GM23338 (cell line): Measurements from ENCODE around the genes USP37, FEV, CRYBA2 and ZFAND2B.

DNA sequence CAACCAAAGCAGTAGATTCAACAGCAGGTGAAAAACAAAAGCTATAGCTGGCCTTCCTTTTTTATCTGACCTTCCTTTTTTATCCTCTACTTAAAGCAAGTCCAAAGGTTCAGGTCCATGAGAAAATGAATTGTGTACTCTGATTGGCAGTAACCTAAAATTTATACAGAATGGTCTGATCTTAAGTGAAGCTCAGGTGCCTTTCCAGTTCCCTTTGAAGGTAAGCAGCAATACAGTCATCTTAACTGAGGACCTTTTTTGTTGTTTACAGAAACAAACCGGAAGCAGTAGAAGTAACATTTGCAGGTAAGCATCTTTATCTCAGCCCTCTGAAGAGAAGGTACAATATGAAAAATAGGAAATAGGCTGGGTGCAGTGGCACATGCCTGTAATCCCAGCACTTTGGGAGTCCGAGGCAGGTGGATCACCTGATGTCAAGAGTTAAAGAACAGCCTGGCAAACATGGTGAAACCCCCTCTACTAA, 8.7 kb downstream of the ARPC2 start:
- PRO-cap = no peak
- RAMPAGE, long total RNA = no peak

- PRO-cap = no peak
- RAMPAGE, long total RNA = no peak
Measured at GRCh38 chr2:218236754-218237526, 20.0 kb downstream of the ARPC2 start.

- PRO-cap = no peak
- RAMPAGE, long total RNA = no peak
Measured at GRCh38 chr2:218264689-218265267, 4.0 kb downstream of the GPBAR1 start.

DNA sequence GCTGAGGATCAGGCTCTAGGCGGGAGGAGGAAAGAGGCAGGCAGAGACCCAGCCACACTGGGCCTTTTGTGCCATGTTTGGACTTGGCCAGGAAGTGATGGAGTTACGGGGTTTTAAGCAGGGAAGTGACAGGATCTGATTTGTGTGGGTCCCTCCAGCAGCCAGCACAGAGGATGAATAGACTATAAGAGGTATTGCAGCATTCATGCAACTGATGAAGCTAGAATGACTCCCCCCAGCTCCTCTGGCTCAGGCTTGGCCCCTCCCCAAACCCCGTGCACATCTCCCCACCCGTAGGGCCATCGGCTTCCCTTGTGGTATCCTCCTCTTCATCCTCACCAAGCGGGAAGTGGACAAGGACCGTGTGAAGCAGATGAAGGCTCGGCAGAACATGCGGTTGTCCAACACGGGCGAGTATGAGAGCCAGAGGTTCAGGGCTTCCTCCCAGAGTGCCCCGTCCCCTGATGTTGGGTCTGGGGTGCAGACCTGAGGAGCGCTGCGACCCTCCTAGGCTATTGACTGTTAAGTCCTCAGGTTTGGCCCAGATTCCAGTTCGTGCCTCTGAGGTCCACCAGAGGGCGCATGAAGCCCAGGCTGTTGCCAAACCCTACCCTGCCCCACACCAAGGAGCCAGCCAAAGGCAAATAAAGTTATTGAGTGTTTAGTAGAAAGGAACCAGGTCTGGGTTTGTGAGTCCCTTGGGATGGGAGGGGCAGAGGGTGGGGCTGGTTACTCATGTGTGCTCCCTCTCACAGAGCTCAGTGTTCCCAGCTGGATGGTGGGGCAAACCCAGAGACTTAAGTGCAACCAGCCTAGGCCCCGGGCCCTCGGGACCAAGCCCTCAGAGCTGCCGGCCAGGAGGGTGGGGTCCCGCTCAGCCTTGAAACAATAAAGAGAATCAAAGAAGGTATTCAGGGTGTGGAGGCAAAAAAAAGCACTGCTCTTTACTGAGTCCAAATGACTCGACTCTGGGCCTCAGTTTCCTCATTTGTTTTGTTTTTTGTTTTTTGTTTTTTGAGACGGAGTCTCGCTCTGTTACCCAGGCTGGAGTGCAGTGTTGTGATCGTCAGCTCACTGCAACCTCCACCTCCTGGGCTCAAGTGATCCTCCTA, 2.3 kb downstream of the PNKD start:
- PRO-cap = no peak
- RAMPAGE, long total RNA = no peak

DNA sequence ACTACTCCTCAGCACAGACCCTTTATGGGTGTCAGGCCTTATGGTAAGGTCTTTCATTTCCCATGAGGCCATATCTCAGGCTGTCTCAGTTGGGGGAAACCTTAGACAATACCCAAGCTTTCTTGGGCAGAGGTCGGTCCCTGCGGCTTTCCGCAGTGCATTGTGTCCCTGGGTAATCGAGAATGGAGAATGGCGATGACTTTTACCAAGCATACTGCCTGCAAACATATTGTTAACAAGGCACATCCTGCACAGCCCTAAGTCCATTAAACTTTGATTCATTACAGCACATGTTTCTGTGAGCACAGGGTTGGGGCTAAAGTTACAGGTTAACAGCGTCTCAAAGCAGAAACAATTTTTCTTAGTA, 19.5 kb upstream of the TMBIM1 start:
- PRO-cap = no peak
- RAMPAGE, long total RNA = no peak

GRCh38 chr2:218383852-218384584, 1.9 kb downstream of the SLC11A1 start:
- PRO-cap = no peak
- RAMPAGE, long total RNA = no peak

DNA sequence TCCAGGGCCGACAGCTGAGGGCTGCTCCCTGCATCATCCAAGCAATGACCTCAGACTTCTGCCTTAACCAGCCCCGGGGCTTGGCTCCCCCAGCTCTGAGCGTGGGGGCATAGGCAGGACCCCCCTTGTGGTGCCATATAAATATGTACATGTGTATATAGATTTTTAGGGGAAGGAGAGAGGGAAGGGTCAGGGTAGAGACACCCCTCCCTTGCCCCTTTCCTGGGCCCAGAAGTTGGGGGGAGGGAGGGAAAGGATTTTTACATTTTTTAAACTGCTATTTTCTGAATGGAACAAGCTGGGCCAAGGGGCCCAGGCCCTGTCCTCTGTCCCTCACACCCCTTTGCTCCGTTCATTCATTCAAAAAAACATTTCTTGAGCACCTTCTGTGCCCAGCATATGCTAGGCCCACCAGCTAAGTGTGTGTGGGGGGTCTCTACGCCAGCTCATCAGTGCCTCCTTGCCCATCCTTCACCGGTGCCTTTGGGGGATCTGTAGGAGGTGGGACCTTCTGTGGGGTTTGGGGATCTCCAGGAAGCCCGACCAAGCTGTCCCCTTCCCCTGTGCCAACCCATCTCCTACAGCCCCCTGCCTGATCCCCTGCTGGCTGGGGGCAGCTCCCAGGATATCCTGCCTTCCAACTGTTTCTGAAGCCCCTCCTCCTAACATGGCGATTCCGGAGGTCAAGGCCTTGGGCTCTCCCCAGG, 5.5 kb downstream of the CTDSP1 start:
- PRO-cap = bidirectional peak, plus-strand start outside the sequence, minus-strand start at position 585 of the sequence
- RAMPAGE, long total RNA = no peak

GRCh38 chr2:218407718-218408048, 8.0 kb downstream of the CTDSP1 start:
- PRO-cap = no peak
- RAMPAGE, long total RNA = no peak

GRCh38 chr2:218567683-218568398, at the start of gene USP37:
USP37 (minus strand) TSS chr2:218568351.
- PRO-cap = bidirectional peak, plus-strand start at chr2:218568635, minus-strand start at chr2:218568337
- RAMPAGE, long total RNA = no peak

DNA sequence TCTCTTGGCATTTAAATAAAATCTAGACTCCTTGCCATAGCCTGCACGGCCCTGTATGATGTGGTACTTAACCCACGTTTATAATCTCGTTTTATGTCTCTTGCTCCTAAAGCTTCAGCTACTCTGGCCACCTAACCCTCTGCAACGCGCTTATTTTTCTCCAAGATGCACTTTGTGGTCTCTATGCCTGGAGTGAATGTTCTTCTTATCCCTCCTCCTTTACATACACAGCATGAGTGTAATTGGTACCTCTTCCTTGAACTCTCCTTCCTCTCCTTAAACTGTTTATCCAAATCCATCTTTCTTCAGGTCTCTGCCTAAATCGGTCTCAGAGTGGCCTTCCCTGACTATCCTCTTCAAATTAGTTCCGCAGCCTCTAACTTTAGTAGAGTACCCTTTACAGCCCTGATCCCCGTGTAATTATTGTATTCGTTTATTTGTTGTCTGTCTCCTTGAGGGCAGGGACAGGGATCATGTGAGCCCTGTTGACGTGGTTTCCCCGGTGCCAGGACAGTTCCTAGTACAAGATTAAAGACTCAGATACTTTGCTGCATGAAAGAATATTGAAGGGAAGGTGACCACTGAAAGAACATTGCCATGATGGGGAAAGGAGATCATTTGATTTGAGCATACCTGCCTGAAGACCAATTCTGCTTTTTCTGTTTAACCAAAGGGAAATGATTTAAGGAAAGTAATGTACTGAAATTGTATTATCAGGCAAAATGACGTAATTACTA, 1.1 kb downstream of the CNOT9 start:
- PRO-cap = bidirectional peak, plus-strand start at position 455 of the sequence, minus-strand start at position 418 of the sequence
- RAMPAGE, long total RNA = no peak

GRCh38 chr2:218598402-218598968, 9.2 kb upstream of the PLCD4 start:
- PRO-cap = no peak
- RAMPAGE, long total RNA = no peak

- PRO-cap = bidirectional peak, plus-strand start at chr2:218861181, minus-strand start at chr2:218861003
- RAMPAGE, long total RNA = no peak
Measured at GRCh38 chr2:218860773-218861495, 1.3 kb downstream of the WNT6 start.

DNA sequence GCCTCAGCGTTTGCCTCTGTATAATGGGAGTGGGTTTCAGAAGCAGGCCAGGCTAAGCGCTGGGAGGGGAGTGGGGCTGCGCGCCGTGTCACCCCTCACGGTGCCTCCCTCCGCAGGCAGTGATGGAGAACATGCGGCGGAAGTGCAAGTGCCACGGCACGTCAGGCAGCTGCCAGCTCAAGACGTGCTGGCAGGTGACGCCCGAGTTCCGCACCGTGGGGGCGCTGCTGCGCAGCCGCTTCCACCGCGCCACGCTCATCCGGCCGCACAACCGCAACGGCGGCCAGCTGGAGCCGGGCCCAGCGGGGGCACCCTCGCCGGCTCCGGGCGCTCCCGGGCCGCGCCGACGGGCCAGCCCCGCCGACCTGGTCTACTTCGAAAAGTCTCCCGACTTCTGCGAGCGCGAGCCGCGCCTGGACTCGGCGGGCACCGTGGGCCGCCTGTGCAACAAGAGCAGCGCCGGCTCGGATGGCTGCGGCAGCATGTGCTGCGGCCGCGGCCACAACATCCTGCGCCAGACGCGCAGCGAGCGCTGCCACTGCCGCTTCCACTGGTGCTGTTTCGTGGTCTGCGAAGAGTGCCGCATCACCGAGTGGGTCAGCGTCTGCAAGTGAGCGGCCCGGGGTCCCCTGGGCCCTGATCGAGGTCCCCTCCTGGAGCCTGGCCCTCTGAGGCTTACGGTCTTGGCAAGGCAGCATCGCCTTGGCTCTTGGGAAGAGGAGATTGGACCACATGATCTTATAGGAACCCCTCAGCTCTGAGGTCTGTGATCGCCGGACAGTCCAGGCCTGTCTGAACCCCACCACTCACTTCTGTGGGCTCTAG, 12.2 kb downstream of the WNT10A start:
- PRO-cap = no peak
- RAMPAGE, long total RNA = no peak

- PRO-cap = no peak
- RAMPAGE, long total RNA = no peak
Measured at GRCh38 chr2:218984844-218985968, at the start of gene FEV. FEV (minus strand) TSS chr2:218985184.

GRCh38 chr2:218992863-218993966, at the start of gene CRYBA2:
CRYBA2 (minus strand) TSS chr2:218993422.
- PRO-cap = no peak
- RAMPAGE, long total RNA = no peak

DNA sequence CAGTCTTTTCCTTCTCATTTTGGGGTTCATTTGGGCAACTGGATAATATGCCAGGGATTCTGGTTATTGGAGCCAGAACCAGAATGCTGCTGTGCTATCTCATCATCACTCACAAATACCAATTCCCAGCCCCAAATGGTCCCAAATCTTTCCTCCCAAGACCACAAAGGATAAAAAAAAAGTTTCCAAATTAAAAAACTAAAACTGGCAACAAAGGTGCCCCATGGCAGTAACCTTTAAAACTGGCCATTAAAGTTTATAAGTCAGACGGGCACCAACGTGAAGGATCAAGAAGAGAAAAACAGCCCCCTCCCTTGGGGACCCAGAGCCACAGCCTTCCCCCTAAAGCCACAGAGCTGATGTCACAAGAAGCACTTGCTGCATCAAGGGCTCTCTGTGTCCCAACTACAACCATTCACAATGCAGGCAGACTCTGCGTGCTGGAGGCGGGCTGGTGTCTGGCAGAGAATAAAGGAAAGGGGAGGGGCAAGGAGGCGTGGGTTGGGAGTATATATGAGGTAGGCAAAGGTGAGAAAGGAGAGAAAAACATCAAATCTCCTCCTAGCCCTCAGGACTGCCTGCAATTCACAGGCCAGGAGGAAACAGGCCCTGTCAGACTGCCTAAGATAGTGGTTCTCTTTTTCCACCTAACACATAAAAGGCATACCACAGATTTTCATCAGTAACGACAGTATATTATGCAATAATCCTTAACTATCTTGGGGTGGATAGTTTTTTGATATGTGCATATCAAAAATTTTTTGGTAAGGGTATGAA, 48.7 kb upstream of the IHH start:
- PRO-cap = bidirectional peak, plus-strand start at position 540 of the sequence, minus-strand start at position 361 of the sequence
- RAMPAGE, long total RNA = no peak

DNA sequence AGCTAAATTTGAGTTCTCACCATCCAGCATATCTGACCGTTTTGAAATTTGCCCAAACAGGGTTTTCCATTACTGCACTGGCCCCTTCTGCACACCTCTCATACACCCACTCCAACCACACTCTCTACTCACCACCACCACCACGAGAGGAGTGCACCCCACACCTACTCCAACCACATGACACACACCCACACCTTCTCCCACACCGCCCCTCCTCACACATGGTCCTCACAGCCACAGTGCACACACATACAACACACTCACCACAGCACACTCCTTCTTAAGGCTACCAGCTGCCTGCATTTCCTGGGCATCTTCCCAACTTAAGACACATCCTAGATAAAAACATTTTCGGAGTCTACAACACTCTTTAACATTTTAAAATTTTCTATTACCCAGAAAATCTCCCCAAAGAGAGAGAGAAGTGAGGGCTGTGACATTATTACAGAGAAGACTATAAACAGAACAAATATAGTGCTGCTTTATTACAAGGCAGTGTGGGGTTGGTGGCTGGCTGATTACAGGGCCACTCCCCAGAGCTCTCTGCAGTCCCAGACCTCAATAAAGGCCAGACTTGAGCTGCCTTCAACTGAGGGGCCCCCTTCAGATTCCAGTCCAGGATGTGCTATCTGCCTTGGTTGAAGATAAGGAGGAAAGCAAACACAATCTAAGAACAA, 36.1 kb downstream of the NHEJ1 start:
- PRO-cap = no peak
- RAMPAGE, long total RNA = no peak

DNA sequence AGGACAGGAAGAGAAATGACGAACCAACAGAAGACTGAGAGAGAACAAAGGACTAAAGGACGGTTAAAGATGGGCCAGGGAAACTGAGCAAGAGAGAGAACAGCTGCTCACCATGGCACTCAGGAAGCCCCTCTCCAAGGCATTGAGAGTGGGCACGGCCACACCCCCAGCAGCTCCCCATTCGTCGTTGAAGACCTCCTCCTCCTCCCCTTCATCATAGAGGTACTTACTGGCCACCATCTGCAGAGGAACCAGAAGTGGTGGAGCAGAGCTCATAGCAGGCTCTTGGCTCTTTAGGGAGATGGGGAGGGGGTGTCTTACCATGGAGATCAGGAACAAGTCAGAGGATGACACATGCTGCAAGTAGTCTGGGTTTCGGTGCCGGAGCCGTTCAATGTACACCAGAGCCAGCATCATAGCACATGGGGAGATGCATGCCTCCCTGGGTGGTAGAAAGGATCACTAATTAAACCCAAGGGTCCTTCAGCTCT, 2.0 kb downstream of the CNPPD1 start:
- PRO-cap = no peak
- RAMPAGE, long total RNA = no peak

GRCh38 chr2:219183043-219183709, 5.1 kb downstream of the RETREG2 start:
- PRO-cap = no peak
- RAMPAGE, long total RNA = no peak

DNA sequence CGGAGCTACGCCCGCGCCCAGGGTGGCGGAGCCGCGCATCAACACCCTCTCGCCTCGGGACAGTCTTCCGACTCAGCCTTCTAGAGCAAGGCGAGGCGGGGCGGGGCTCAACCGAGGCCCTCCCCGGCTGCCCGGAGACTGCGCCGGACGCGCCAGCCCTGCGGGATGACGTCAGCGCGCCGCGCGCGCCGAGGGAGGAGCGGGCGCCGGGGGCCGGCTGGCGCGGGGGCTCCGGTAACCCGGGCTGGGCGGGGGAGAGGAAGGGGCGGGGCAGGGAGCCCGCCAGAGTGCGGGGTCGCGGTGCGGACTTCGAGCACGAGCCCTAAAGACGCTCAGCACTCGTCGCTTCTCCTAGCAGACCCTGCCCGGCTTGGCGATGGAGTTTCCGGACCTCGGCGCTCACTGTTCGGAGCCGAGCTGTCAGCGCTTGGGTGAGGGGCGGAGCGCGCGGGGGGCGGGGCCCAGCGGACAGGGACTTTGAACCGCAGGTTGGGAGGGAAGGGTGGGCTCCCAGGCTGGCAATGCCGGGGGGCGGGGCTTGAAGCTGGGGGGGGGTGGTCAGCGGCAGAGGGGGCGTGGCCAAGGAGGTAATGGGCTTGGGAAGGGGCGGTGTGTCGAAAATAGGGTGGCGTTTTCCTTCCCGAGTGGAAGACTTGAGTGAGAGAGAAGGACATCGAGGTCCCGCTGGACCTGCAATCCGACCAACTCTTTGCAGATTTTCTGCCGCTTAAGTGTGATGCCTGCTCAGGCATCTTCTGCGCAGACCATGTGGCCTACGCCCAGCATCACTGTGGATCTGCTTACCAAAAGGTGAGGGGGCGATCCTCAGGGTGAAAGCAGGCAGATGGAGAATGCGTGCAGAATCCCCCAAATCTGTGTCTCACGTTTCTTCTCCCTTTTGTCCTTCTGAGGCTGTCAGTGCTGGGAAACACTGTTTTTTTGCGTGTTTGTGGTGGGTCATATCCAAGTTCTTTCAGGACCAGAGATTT, at the start of gene ZFAND2B:
Gene ZFAND2B, plus strand, starts transcription at position 171 of the 989 bp plus-strand sequence.
- PRO-cap = bidirectional peak, plus-strand start at position 285 of the sequence, minus-strand start at position 74 of the sequence
- RAMPAGE, long total RNA = no peak